Measurements from ENCODE around the genes CLEC18B, FA2H and CTRB1.

GRCh38 chr16:73170429-73171125 is 122.6 kb upstream of the ZFHX3 start:
- RRBS: no CpG with 5 or more reads among the region's 15 CpGs

DNA sequence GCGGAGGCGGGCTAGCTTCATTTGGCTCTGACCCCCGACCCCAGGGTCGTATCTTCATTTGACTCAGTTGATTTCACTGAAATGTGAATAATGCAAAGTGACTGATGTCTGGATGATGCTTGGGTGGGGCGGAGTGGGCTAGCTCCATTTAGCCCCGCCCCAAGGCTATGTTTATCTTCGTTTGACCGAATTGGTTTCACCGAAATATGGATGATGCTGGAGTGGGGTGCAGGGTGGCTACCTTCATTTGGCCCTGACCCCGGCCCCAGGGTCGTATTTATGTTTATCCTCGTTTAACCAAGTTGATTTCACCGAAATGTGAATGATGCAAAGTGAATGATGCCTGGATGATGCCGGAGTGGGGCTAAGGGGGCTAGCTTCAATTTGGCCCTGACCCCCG is 794 bp downstream of the PSMD7 start:
- RRBS: 22% methylated on average over 4 of the region's 15 CpGs

DNA sequence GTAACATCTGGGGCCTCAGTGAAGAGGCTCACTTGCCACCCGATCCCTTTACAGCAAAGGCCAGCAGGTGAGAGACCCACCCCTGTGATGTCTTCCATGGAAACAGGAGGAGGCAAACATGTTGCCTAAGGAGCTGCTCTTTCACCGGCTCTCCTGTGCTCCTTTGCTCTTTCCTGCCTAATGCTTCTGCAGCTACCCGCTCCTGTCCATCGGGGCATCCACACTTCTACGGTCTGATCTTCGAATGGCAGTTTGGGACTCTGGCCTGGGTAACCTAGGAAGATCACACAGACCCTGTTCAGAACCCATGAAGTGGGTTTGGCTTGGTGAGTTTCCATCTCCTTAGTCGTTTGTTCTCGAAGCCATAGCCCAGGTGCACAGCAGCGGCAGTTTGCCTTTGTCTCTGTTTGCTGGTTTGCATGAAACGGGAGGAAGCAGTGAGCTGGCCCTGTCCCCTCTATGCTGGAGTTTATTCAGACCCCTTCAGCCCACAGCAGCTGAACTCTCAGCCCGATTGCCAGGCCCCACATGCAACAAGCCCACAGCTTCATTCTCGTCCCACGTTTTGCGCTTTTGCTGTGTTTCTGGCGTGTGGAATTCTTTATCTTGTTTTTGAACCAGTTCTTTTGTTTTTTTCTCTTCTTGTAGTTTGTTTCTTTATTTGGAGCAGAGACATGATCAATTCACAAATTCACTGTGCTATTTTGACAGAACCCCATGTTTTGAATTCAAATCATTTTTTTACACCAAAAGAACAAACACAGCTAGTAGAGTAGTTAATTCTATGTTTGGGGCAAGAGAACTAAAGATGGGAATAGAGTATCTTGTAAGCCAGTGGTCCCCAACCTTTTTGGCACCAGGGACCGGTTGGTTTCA is 29.1 kb downstream of the PSMD7 start:
- RRBS: no CpG with 5 or more reads among the region's 16 CpGs

DNA sequence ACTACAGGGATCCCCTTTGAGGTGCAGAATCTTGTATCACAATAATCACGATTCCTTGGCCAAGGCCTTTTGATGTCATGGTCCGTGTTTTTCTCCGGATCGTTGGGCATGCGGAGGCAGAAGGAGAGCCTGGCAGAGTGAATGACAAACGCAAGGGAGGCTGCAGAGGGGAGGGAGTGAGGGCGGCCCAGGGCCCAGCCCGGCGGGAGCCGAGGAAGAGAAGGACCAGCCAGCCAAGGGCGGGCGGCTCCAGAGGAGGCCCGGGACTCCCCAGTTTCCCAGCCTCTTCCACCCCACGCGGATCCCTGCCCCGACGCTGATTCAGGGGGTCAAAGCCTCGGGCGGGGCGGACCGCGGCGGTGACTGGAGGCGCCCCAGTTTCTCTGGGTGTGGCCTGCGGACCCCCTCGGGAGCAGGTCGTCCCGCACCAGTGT is 14.7 kb downstream of the CLEC18B start:
- RRBS: no CpG with 5 or more reads among the region's 28 CpGs

- RRBS: no CpG with 5 or more reads among the region's 16 CpGs
These were observed at the start of gene CLEC18B for GRCh38 chr16:74421079-74421587. CLEC18B (minus strand) TSS chr16:74421478.

GRCh38 chr16:74591906-74592491 is 14.9 kb downstream of the GLG1 start:
- RRBS: no CpG with 5 or more reads among the region's 6 CpGs

- RRBS: no CpG with 5 or more reads among the region's 6 CpGs
These were observed 20.6 kb upstream of the GLG1 start for GRCh38 chr16:74627215-74628232.

DNA sequence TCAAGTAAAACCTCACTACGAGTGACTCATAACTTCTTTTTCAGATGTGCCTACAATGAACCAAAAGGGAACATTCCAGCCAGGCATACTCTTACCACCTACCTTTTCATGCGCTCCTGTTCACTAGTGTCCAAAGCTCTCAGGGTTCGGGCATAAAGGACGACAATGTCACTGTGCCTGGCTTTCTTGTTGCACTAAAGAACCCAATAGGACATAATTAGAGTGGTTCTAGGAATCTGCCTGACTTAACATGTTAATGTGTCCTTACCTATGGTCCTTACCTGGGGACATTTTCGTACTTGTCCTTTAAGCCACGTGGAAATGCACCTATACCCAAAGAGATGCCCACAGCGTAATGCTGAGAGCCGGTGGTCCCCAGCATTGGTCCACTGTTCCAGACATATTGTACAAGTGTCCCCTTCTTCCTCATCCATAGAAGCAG is 22.4 kb downstream of the RFWD3 start:
- RRBS: no CpG with 5 or more reads among the region's 8 CpGs

- RRBS: 2% methylated on average over 31 of the region's 106 CpGs
These were observed at the start of gene FA2H for GRCh38 chr16:74774058-74775197. FA2H (minus strand) TSS chr16:74774820.

- RRBS: no CpG with 5 or more reads among the region's 4 CpGs
These were observed 69.0 kb downstream of the WDR59 start for GRCh38 chr16:74915784-74916431.

GRCh38 chr16:74942088-74942414 is 42.9 kb downstream of the WDR59 start:
- RRBS: no CpG with 5 or more reads among the region's 5 CpGs

GRCh38 chr16:74956301-74956936 is 28.5 kb downstream of the WDR59 start:
- RRBS: no CpG with 5 or more reads among the region's 9 CpGs

DNA sequence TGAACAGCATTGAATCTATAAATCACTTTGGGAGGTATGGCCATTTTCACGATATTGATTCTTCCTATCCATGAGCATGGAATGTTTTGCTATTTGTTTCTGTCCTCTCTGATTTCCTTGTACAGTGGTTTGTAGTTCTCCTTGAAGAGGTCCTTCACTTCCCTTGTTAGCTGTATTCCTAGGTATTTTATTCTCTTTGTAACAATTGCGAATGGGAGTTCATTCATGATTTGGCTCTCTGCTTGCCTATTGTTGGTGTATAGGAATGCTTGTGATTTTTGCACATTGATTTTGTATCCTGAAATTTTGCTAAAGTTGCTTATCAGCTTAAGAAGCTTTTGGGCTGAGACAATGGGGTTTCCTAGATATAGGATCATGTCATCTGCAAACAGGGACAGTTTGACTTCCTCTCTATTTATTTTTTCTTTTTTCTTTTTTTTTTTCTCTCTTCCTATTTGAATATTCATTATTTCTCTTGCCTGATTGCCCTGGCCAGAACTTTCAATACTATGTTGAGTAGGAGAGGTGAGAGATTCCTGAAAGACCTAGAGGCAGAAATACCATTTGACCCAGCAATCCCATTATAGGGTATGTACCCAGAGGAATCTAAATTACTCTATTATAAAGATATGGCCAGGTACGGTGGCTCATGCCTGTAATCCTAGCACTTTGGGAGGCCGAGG is 22.4 kb downstream of the WDR59 start:
- RRBS: no CpG with 5 or more reads among the region's 4 CpGs

DNA sequence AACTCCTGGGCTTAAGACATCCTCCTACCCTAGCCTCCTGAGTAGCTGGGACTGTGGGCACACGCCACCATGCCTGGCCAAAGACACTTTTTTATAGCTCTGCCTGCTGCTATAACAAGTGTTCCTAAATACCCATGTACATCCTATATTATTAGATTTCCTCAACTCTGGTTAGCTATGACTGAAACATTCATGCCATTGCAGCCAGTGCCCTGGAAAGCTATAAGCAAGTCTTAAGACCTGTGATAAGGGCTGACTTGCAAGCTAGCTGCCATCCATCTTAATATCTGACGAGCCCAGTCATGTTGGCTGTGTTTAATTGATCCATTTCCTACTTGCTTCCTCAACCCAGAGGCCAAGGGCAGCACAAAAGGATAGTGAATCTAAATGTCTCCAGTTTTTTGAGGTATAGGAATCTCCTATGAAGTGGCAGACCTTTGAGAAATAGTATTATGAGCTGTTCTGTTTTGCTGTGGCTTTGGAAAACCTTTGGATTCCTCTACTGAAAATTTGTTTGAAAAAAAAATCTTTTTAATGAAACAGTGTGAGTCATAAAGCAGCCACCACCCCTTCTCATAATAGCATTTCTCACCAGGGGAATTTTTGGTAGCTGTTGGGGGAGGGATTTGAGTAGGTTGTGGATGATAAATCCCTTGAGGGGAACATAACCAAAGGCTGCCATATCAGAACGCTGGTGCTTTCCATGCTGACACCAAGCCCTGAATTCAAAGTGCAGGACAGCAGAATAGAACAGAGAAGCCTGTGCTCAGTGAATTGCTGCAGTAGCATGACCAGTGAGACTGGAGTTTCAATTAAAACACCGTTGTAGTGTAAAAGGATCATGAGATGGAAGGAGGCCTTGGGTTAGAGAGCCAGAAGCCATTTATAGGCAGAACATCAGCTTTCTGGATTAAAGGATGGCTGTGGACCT is 12.9 kb downstream of the ZNRF1 start:
- RRBS: no CpG with 5 or more reads among the region's 4 CpGs

GRCh38 chr16:75112309-75113182 is 4.0 kb downstream of the LDHD start:
- RRBS: no CpG with 5 or more reads among the region's 25 CpGs

- RRBS: no CpG with 5 or more reads among the region's 23 CpGs
These were observed at the start of gene CTRB1 for GRCh38 chr16:75218265-75219495. CTRB1 (plus strand) TSS chr16:75218988.

DNA sequence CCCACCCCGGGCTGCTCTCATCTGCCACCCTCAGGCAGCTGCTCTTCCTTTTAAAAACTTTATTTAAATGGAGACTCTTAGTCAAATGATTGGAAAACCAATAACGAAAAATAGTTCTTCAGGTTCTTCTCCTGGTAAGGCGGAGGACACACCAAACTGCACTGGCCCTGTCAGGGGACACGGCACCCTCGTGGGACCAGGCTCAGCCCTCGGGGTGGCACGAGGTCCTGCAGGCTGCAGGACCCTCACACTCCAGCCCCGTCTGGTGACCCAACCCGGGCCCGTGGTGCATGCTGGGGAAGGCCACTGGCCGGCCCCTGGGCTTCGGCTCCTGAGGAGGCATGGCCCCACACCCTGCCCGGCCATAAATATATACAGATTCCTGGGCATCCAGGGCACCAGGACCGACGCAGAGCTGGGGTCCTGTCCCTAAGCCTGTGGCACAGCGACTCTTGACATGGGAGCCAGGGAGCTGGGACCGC is 10.2 kb downstream of the CTRB1 start:
- RRBS: 86% methylated on average over 4 of the region's 17 CpGs

- RRBS: no CpG with 5 or more reads among the region's 15 CpGs
These were observed 3.3 kb downstream of the BCAR1 start for GRCh38 chr16:75247988-75248563.

GRCh38 chr16:75265508-75266625 is 14.4 kb upstream of the BCAR1 start:
- RRBS: 1% methylated on average over 49 of the region's 100 CpGs

DNA sequence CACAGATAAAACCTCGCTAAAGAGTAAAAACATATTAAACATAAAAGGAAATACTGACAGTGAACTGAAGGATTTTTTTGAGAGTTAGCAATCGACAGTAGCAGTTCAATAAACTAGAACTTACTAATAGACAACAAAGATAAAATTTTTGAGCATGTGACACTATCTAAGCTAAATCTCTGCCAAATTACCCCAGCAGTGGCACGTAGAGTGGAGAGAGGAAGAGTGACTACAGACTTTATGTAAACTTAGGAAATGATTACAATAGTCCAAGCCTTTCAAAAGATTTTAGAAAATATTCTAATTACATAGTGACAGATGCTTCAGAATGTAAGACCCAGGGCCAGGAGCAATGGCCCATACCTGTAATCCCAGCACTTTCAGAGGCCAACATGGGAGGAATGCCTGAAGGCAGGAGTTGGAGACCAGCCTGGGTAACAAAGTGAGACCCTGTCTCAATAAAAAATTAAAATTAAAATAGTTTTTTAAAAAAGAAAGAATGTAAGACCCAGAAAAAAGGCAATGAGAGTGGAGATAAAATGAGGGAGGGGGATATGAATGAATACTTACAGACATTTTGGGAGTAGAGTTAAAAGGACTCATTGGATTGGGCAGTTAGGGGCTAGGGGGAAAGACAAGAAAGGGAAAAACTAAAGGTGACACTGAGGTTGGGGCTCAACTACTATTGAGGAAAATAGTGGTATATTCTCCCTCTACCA is 52.3 kb downstream of the CFDP1 start:
- RRBS: no CpG with 5 or more reads among the region's 3 CpGs